Bronchus fibroblast of lung (primary cell): Measurements from ENCODE around the genes GAGE12J, GAGE12G, GSPT2, MAGED4B, FAM120C, TSR2 and MAGED2.

GRCh38 chrX:49321958-49322266 lies at the start of gene GAGE12J:
TSS of gene GAGE12J (plus strand) at chrX:49322037.
- RAMPAGE, long total RNA, result no peak

DNA sequence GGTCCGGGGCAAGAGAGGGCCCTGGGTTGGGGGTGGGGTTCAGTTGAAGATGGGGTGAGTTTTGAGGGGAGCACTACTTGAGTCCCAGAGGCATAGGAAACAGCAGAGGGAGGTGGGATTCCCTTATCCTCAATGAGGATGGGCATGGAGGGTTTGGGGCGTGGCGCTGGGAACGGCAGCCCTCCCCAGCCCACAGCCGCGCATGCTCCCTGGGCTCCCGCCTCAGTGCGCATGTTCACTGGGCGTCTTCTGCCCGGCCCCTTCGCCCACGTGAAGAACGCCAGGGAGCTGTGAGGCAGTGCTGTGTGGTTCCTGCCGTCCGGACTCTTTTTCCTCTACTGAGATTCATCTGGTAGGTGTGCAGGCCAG lies at the start of gene GAGE12G:
GAGE12G (plus strand) TSS at position 245 of the 369 bp plus-strand sequence.
- RAMPAGE, long total RNA, result no peak

- RAMPAGE, long total RNA, result no peak
Measured at GRCh38 chrX:49840815-49841286, 11.7 kb downstream of the PAGE4 start.

GRCh38 chrX:49881254-49881643 lies 2.0 kb downstream of the USP27X start:
- RAMPAGE, long total RNA, result no peak

DNA sequence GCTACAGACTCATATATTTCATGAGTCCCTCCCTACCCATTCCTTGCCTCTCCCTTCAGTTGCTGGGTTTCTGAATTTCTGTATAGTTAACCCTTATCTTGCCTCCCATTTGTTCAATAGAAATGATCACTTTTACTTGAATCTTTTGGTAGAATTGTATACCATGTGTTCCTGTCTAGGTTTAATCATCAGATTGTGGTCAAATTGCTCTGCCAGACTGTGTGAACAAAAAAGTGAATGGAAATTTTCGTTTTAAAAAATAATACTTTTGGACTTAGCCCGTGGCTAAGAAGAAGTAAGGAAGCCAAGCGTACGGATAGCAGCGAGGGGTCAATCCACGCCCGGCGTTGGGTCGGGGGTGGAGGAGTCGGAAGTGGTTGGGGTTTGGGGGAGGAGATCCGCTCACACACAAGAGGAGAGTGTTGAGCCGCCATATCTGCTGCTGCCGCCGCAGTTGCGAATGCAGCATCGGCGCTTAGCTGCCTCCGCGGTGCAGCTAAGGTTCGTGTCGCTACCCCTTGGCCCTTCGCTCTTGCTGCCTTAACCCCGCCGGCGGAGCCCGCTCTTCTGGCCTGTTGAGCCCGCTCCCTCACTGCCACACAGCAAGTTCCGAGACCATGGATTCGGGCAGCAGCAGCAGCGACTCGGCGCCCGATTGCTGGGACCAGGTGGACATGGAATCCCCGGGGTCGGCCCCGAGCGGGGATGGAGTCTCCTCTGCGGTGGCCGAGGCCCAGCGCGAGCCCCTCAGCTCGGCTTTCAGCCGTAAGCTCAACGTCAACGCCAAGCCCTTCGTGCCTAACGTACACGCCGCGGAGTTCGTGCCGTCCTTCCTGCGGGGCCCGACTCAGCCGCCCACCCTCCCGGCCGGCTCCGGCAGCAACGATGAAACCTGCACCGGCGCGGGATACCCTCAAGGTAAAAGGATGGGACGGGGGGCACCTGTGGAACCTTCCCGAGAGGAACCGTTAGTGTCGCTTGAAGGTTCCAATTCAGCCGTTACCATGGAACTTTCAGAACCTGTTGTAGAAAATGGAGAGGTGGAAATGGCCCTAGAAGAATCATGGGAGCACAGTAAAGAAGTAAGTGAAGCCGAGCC lies at the start of gene GSPT2:
GSPT2 (plus strand) TSS at position 433 of the 1,099 bp plus-strand sequence.
- RAMPAGE, long total RNA, result no peak

DNA sequence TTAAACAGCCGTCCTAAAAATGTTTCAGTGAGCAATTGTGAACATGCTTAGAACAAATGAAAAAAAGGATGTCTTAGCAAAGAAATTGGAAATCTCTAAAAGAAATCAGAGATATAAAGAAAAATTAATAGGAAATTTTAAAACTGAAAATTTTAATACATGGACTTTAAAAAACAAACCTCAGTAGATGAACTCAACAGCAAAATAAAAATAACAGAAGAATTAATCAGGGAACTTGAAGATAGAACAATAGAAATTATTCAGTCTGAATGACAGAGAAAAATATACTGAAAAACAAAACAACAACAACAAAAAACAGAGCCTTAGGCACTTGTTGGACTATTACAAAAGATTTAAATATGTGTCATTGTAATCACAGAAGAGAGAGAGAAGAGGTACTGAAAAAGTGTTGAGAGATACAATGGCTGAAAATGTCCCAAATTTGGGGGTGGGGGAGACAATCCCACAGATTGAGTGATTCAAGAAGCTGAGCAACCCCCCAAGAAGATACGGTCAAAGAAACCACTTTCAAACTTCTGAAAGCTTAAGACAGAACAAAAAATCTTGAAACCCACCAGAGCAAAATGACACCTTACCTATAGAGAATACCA lies 9.6 kb upstream of the MAGED1 start:
- RAMPAGE, long total RNA, result no peak

DNA sequence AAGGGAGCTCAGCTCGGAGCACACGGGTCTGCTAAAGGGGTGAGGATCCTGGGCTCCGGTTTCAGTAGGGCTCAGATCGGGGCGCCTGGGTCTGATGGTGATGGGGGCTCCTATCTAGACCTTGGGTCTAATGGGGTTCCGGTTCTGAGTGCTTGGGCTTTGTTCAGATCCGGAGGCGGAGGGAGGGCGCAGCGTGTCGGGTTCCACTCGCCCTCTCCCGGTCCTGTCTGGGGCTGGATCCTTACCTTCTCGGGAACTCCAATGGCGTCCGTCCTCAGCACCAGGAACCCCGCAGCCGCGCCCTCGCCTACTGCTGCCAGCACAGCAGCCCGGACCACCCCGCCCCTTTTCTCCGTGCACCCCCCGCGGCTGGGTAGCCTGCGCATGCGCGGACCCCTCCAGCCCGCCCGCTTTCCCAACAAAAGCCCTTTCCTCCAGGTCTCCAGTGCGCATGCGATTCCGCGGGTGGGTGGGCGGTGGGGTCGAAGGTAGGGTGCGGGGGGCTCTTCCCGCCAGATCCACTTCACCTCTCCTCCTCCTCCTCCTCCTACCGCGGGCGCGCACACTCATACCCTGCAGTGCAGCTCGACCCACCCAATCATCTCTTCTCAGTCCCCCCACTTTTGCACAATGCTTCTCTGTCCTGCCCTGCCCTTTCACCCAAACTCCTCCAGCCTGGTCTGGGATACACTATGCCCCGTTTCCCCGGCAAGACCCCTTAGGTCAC lies at the start of gene MAGED4B:
MAGED4B (minus strand) TSS at position 299 of the 727 bp plus-strand sequence.
- RAMPAGE, long total RNA, result no peak

- RAMPAGE, long total RNA, result no peak
Measured at GRCh38 chrX:52576810-52577309, 60.0 kb upstream of the XAGE1B start.

DNA sequence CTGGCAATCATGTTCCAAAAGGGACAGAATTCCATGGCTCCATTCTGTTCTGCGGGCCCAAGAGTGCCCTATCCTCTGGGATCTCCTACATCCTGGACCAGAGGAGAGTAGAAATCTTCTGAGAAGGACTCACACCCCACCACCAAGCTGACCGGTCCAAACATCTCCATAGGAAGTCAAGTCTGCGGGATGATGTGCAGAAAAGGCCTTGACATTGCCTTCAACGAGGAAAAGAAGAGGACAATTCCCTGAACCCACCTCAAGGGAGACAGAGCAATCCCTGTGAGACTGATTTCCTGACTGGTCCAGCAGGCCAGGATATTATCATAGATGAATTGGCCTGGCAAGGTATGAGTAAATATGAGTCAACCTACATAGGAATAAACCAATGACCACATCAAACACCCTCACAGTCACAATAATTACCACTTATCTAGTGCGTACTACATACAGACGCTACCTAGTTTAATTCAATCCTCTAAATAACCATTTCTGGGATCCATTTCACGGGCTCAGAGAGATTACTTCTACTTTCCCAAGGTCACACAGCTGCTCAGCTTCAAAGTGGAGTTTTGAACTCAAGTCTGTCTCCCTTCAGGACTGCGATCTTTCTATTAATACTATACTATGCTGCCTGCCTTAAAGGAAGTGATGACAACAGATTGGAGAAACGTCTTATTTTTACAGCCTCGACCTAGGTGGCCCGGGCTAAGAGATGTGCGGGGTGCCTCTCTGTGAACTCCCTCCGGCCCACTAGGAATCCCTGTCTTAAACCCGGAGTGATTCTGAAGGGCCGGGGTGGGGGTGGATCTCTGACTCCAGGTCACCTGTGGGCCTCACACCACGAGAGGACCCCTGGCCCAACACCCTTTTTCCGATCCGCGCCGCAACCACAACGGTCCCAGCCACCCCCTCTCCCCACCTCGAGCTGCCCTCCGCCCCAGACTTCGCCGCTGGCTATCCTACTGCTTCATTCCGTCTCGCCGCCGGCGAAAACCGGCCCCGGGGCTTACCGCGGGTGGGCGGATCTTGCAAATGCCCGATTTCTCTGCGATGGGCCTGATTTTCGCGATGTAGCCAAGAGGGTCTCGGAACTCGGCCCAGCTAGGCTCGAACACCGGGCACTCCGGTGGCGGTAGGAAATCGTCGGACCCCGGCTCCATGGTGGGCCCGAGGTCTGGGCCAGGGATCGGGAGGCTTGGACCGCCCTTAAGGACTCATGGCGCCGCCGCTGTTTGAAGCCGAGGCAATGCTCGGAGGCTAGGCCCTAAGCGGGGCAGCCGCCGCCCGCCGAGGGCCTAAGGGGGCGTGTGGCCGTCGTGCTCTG lies 817 bp downstream of the KDM5C start:
- RAMPAGE, long total RNA, result no peak

DNA sequence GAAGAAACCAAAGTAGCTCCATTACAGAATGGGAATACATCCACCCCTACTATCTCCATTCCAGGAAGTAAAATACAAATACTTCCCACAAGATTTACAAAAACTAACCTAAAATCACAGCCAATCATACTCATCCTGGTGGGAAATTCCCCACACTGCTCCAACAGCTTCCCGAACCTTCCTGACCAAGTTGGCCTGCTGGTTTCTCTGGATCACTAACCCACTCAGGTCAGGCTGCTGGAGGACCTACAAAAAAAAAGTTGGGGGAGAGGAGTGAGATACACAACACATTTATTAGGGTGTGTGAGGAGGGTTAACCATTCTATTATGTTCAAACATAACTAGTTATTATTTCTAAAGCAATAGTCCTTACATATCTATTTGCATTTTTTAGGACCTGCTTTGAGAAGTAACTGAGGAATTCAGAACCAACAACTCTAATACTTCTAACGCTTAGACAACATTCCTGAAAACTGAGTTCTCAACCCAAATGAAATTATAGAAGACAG lies 6.5 kb downstream of the HUWE1 start:
- RAMPAGE, long total RNA, result no peak

DNA sequence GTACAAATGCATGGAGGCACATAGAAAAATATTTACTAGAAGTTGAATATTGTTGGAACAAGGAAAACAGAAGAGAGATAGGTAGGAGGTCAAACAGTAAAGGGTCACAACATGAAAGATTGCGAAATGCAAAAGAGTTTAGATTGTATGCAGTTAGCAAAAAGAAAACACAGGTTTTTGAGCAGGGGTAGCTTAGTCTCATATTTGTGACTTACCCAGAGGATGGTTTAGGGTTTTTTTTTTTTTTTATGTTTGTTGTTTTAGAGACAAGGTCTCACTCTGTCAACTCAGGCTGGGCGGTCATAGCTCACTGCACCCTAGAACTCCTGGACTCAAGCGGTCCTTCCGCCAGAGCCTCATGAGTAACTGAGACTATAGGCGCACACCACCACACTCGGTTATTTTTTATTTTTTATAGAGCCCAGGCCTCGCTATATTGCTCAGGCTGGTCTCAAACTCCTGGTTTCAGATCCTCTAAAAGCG lies 1.5 kb upstream of the PHF8 start:
- RAMPAGE, long total RNA, result no peak

DNA sequence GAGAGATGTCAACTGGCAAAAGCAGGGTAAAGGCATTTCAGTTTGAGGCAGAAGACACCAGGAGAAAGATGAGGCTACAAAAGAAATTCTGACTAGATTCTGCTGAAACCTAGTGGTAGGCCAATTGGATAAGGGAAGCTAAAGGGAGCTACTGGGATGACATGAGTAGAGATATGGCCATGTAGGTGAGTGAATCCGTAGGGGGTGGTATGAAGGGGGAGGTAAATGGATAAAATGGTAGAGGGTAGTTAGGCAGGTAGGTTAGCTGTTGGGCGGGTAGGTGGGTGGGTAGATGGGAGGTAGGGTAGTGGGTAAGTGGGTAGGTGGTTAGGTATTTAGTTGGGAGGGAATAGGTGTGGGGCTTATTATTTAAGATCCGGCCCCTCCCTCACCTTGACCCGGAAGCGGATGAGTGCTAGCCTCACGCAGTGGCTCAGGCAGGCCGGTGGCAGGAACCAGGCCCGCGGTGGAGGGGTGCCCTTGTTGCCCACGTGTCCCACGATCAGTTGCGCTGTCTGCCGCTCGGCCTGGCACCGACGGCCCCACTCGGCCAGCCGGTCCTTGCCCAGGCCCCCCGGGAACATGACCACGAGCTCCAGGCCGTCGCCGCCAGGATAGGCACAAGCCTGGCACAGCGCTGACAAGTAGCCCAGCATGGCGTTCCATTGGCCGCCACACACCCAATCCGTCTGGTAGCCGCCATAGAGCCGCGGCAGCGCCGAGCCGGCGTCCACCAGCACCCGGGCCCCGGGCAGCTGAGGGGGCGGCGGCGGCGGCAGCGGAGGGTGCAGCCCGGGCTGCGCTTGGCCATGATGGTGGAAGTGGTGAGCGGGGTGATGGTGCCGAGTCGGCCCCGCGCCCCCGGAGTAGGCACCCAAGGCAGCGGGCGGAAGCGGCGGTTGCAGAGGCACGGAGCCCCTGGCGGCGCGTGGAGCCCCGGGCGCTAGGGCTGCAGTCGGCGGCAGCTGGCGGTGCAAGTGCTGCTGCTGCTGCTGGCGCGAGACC lies 644 bp downstream of the FAM120C start:
- RAMPAGE, long total RNA, result no peak

GRCh38 chrX:54183113-54183618 lies at the start of gene FAM120C:
TSS of gene FAM120C (minus strand) at chrX:54183254.
- RAMPAGE, long total RNA, result no peak

GRCh38 chrX:54357295-54358351 lies 82.6 kb upstream of the TSR2 start:
- RAMPAGE, long total RNA, result no peak

DNA sequence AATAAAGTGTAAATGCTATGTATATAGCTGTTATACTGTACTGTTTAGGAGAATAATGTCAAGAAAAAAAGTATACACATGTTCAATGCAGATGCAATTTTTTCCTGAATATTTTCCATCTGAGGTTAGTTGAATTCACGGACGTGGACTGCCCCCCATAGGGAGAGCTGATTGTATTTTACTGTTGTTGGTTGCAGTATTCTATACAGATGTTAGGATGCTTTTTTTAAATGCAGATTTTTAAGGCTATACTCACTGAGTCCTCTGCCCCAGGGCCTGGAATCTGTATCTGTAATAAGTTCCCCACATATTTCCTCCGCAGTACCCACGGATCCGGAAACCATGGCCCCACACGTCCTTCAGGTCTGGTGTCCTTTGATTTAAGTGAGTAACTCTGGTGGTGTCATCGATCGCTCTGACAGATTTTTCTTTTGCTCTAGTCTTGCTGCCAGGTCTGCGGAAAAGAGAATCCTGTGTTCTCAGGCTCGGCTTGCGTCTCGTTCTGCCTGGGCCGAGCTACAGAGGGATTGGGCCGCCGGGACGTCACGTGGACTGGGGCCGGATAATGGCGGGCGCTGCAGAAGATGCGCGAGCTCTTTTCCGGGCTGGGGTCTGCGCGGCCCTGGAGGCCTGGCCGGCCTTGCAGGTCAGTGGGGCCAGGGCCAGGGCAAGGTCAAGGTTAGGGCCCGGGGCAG lies at the start of gene TSR2:
TSR2 (plus strand) TSS at position 548 of the 695 bp plus-strand sequence.
- RAMPAGE, long total RNA, result start-site peak on the plus strand centred at position 555 of the sequence, 21 bp wide, 43 and 875 reads in 2 replicates

- RAMPAGE, long total RNA, result no peak
Measured at GRCh38 chrX:54440552-54441199, 472 bp downstream of the TSR2 start.

GRCh38 chrX:54448649-54449080 lies 8.5 kb downstream of the TSR2 start:
- RAMPAGE, long total RNA, result no peak

DNA sequence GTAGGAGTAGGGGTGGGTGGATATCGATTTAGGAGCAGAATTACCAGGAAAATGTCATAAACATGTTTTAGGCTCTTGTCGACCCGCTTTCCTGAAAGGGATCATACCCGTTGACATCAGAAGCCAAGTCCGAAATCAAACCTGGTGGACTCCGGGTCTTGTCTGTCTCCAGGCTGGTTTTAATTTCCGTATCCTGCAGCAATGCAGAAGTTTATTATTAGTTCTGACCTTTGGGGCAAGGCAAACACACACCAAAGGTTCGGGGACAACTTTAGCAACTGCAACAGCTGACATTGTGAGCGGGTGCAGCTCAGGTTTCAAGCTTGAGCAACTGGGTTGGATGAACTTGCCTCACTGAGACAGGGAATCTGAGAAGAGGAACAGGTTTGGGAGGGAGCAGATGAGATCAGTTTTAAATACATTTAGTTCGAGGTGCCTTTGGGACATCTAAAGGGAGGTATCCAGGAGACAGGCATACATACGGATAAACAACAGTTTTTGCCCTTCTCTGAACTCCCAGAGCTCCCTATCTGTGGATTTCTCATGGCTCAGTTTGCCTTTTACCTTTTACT lies 110.7 kb downstream of the GNL3L start:
- RAMPAGE, long total RNA, result no peak

GRCh38 chrX:54807343-54807835 lies at the start of gene MAGED2:
TSS of gene MAGED2 (plus strand) at chrX:54807745.
- RAMPAGE, long total RNA, result no peak

DNA sequence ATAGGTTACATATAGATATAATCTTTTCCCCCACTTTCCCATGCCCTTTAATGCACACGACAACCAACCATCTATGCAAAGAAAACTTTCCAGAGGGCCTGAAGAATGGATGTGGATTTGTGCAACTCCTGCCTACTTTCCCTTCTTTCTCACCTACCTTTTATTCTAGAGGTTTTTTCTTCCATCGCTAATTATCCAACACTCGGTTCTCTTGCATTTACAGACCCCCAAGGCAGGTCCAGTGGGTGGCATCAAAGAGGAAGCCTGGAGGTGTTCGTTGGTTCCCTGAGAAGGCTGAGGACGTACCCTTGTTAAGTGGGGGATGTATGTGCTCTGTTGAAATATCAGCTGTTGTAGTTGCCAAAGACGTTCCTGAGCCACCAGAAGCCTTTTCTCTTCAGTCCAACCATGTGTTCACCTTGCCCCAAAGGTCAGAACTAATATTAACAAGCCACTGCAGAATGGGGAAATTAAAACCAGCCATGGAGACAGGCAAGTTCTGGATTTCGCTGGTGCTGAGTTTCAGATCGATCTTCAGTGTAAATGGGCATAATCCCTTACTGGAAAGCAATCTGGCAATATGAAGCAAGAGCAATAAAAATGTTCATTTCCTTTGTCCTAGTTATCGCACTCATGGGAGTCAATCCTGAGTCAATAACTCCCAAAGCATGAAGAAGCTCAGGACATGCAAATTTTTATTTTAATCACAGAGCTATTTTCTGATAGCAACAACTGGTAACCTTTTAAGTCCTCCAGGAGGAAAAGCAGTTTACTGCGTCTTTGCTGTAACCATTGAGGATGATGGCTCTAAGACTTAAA lies 1.7 kb upstream of the APEX2 start:
- RAMPAGE, long total RNA, result no peak